ENCODE results near the gene PSMB1.

- RRBS, result no CpG with 5 or more reads among the region's 8 CpGs
Measured at GRCh38 chr6:169671567-169672232, 30.1 kb downstream of the WDR27 start.

- RRBS, result no CpG with 5 or more reads among the region's 3 CpGs
Measured at GRCh38 chr6:169707225-169708373, 5.7 kb downstream of the C6orf120 start.

GRCh38 chr6:169723234-169724045 is 860 bp downstream of the PHF10 start:
- RRBS, result 1% methylated on average over 58 of the region's 104 CpGs

DNA sequence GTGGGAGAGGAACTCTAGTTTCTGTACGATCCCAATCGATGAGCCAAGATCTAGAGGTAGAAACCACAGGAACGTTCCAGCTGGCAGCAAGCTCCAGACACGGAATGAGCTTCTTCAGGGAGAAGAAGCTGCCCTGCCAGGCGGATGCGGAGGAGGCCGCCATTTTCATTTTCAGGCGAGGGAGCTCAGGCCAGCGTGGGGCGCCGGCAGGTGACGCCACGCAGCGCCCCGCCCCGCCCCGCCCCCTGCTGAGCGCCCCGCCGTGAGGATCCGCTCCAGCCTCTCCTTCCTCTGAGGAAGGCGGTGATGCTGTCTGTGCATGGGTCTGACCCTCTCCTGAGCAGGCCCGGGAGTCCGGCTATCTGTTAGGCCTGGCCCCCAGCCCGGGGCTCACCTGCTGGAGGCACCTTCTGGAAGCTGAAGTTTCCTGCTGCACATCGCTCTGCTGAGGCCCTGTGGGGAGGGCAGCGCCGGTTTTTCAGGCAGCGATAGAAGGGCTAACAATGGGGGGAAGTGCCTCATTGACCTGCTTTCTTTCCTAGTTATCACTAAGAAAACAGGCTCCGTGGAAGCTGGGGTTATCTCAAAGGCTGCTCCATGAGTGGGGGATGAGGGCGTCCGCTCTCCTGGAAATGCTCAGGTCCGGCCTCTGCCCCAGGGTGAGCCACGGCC is 147.6 kb downstream of the ERMARD start:
- RRBS, result no CpG with 5 or more reads among the region's 34 CpGs

- RRBS, result no CpG with 5 or more reads among the region's 8 CpGs
Measured at GRCh38 chr6:169921910-169922148, 170.4 kb downstream of the ERMARD start.

DNA sequence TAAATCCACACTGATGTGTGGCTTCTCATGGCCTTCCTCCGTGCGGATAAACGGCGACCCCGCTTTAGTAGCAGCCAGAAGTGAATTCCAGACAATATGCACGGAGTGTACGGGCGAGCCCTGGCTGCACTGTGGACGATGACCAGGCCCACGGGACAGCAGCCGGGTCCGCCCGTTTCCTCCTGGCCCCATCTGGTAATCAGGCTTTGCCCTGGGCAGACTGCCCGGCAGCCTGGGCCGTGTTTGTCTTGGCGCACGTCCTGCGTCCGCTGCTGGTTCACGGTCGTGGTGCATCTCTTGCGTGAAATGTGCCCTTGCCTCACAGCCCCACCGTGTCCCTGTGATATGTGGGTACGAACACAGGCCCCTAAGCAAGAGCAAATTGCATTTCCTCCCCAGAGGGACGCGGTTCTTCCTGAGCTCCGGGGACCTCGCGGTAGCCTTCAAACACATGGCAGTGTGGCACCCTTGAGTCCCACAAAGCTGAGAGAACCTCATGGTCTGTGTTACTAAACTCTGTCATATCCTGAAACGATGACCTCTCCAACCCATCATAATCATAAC is 183.0 kb downstream of the ERMARD start:
- RRBS, result no CpG with 5 or more reads among the region's 30 CpGs

- RRBS, result 97% methylated on average over 7 of the region's 13 CpGs
Measured at GRCh38 chr6:170153559-170153867, 137.4 kb downstream of the DLL1 start.

DNA sequence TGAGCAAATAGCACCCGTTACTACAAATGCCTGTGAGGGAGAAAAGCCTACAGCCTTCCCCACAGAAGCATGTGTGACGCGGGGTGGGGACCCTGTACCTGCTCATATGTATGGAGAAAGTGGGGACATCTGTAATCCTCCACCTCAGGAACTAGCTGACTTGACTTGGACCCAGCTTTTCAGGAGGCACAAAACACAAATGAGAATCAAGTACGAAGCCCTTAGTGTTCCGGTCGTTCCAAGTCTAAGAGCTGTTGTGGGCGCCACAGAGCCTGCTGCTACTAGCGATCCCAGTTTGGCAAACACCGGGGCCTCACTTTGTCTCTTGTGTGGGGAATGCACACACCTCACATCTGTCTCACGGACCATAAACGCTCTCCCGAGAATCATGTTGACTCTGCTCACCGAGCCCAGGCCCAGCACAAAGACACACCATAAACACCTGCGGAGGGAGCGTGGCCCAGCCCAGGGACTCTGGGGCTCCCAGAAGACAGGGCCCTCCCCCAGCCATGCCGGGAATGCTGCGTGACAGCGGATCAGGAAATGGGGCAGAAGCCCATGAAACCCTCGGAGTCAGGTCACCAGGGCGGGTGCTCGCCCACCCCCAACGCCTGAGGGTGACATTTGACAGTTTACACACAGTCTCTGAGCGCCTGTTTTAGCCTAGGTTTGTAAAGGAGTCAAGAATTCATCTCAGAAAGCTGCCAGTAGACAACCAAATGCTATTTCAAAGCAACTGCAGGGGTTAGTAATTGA is 21.5 kb downstream of the DLL1 start:
- RRBS, result 98% methylated on average over 5 of the region's 23 CpGs

DNA sequence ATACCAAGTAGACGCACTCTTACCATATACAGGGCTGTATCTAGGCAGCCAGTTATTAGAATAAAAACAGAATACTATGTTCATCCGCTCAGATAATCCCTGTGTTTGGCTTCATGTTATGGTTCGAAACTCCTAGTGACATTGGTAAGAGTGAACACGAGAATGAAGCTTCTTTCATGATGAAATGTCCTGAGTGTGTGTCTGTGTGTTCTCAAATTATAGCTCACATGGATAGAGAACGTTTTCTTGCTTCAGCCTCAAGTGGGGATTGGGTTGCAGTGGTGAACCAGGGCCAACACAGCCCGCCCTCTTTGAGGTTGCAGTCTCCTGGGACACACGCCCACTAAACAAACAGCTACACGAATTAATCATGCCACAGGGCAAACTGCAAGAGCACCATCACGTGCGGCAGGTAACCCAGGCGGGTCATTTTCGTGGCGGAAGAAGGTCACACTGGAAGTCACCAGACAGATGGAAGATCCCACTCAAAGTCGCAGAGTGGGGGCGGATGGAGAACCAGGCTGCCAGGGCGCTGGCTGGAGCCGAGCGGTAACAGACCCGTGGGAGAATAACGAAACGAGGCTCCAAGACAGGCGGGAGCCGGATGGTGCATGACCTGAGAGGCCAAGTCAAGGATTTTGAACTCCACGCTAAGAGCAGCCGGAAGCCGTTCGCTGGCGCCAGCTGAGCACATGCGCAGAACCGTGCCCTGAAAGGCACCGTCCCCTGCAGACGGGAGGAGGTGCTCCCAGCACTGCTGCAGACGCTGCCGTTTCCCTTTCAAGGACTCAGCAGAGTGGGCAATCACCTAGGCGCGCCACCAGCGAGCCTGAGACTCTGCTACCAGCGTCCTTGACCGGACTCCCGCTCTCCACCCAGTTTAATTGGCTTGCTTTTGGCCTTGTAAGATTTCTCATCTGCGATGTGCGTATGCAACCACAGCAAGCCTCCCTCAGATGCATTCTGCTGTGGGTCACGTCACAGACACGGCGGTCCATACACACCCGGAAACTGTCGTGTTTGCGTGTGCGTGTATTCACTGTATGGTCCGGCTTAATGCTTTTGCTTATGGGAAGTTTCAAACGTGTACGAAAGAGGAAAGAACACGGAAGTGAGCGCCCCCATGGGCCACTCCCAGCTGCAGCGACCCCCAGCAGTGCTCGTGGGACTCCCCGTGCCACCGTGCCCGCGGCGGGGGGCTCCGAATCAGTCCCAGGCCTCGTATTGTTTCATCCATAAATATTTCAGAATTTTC is 10.7 kb downstream of the DLL1 start:
- RRBS, result 0% methylated on average over 1 of the region's 63 CpGs

- RRBS, result 30% methylated on average over 7 of the region's 22 CpGs
Measured at GRCh38 chr6:170286407-170287373, 4.2 kb downstream of the DLL1 start.

DNA sequence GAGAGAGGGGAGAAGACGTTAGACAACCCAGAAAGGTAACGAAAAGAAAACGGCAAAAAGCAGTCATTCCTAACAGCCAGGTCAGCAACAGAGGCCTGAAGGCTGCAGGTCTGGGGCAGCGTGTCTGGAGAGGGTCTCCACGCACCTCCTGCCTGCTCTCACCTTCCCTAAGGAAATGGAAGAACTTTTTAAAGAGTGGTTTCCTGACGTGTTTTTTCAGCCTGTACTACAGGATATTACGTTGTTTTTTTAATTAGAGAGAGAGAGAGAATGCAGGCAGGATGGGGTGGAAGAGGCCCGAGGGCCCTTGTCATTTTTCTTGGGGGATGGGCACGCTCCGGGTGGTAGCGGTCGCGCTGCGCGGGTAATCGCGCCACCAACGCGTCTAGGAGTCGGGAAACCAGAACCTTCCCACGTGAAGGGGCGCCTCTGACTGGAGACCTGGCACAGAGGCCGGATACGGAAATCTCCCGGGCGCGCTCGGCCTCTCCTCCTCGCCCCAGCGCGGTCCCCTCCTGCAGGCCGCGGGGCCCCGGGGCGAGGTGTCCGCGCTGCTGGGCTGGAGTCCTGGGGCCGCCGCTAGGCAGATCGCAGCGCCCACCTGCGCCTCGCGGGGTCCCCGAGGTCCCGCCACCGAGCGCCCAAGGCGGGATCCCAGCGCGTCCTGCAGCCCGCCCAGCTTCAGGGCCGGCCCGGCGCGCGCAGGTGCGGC is 1.9 kb downstream of the DLL1 start:
- RRBS, result 91% methylated on average over 10 of the region's 58 CpGs

DNA sequence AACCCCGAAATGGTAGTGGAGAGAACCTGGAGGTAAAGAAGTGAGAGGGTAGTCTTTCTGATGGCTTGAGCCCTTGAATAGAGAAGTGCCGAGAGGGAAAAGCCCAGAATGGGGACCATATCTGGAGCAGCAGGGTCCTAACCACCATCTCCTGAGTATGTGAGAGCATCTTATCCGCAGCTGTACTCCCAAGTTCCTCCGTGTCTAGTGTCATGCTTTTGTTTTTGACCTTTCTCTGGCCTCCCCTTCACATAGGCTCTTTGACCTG is 1.2 kb downstream of the FAM120B start:
- RRBS, result no CpG with 5 or more reads among the region's 4 CpGs

- RRBS, result no CpG with 5 or more reads among the region's 9 CpGs
Measured at GRCh38 chr6:170371414-170372003, 65.0 kb downstream of the FAM120B start.

DNA sequence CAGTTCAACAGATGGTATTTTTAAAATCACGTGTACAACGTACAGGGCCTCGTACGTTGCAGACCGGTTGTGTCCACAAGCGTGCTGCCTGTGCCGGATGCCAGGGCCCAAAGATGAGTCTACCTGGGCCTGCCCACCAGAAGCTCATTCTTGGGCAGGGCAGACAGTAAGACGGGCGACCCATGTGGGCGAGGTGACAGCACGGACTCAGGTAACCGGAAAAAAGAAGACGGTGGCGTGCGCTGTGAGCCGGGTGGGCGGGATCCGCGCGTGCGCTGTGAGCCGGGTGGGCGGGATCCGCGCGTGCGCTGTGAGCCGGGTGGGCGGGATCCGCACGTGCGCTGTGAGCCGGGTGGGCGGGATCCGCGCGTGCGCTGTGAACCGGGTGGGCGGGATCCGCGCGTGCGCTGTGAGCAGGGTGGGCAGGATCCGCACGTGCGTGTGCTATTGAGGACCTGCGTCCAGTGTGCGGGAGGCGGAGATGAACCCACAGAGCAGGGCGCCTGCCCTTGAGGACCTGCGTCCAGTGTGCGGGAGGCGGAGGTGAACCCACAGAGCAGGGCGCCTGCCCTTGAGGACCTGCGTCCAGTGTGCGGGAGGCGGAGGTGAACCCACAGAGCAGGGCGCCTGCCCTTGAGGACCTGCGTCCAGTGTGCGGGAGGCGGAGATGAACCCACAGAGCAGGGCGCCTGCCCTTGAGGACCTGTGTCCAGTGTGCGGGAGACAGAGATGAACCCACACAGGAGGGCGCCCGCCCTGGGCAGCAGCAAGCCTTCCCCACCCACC is 114.8 kb downstream of the FAM120B start:
- RRBS, result no CpG with 5 or more reads among the region's 66 CpGs

DNA sequence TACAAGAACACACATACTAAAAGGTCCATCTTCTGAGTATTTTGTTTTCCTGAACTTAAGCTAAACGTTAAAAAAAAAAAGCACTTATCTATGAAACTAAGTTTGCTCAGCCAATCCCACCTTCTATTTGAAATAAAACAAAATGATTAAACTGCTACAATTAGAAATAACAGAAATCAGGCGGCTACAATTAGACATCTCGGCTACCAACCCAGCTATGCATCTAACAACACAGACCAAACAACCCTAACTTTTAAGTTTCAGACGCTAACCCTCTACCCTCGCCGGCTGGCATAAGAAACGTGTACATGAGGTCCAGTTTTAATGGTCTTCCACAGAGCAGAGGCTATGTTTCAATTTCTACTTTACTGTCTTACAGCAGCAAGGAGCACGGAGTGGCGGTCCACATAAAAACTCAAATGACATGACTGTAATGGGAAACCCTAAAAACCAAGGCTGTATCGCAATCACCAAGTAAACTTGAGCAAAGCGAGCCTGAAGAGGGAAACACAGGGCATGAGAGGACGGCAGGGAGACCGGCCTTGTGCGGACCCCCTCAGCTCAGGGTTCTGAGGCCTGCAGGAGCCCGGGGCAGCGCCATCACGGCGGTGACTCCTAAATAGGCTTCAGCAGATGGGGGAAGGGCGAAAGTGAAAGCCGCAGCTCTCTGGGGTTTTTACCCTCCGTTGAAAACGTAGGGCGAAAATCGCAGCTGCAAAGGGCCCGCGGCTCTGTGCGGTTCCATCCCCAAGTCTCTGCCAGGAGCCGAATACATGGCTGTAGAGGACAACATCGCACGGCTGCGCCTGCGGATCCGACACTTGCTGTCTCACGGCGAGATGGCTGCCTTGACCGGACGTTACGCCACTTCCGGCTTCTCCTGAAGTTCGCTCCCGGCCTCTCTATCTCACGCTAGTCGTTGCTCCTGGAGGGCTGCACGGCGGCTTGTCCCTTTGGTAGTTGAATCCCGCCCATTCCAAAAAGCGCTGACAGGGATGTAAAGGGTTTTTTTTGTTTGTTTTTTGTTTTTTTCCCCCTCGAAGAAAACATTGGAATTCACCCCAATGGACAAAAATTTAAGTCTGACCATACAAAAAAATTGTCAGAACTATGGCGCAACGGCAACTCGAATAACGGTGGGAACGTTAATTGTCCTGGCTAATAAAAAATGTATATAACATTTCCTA is at the start of gene PSMB1:
PSMB1 (minus strand) TSS at position 858 of the 1,187 bp plus-strand sequence.
- RRBS, result under 1% methylated on average over 3 of the region's 53 CpGs